Tongue (tissue), 2 donors: ENCODE results near the genes PCDH11X, DRP2, ARMCX1, PWWP3B and RIPPLY1.

GRCh38 chrX:91779054-91779638, at the start of gene PCDH11X:
Gene PCDH11X, plus strand, starts transcription at chrX:91779375.
- RAMPAGE, long total RNA: no peak

DNA sequence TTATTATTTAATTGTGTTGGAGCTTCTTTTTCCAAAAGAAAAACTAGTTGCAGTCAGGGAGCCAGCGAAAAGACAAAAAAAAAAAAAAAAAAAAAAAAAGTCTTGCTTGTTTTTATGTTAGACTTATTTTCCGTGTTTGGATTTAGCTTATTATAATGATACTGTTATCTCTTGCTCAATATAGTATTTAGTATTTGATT, 1.6 kb downstream of the RPA4 start:
- RAMPAGE, long total RNA: no peak

- RAMPAGE, long total RNA: no peak
These were observed 162.9 kb downstream of the RPA4 start for GRCh38 chrX:97046640-97047034.

DNA sequence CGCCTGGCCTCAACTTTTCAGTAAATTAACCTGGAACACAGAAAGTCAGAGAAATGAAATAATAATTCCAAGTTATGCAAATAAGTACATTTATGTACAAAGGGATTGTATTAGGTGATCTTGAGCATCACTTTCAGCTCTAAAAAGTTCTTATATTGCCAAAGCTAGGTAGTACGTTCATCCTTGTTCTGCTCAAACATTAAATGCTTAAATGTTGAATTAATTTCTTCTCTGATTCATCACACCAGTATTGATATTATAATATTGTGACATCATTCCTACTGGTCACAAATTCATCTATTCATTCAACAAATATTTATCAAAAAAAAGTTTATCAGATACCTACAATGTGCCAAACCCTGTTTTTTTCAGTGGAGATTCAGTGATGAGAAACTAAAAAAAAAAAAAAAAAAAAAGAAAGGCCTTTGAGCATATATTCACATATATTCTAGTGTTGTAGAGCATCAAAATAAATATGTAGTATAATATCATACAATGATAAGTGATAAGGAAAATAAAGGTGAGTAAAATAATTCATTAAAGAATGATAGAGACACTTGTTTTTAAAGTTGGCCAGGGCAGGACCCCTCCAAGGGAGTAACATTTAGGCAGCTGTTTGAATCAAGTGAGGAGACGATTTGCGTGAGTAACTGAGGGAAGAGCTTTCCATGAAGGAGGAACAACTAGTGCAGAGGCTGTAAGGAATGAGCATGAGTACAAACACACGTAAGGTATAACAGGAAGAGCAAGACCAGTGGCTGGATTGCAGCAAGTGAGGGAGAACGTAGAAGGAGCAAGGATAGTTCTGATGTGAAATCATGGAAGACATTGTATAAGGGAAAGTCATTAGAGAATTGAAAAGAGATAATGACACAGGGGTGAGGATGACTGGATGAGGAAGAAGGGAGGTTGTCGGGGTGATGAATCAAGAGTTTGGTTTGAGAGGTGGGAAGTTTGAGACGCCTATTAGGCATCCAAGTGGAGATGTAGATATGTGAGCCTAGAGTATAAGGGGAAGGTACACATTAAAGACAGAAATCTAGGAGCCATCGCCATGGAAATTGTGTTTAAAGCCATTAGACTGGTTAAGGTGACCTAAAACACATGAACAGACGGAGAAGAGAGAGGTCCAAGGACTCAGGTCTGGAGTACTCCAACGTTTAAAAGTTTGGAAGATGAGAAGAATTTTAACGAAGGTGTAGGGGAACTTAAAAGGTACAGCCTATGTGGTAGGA, 378.4 kb downstream of the RPA4 start:
- RAMPAGE, long total RNA: no peak

- RAMPAGE, long total RNA: no peak
These were observed 733.3 kb downstream of the RPA4 start for GRCh38 chrX:97617018-97617488.

GRCh38 chrX:100646961-100647478, 3.0 kb downstream of the SRPX2 start:
- RAMPAGE, long total RNA: no peak

GRCh38 chrX:100743128-100743698, 11.3 kb upstream of the SYTL4 start:
- RAMPAGE, long total RNA: no peak

DNA sequence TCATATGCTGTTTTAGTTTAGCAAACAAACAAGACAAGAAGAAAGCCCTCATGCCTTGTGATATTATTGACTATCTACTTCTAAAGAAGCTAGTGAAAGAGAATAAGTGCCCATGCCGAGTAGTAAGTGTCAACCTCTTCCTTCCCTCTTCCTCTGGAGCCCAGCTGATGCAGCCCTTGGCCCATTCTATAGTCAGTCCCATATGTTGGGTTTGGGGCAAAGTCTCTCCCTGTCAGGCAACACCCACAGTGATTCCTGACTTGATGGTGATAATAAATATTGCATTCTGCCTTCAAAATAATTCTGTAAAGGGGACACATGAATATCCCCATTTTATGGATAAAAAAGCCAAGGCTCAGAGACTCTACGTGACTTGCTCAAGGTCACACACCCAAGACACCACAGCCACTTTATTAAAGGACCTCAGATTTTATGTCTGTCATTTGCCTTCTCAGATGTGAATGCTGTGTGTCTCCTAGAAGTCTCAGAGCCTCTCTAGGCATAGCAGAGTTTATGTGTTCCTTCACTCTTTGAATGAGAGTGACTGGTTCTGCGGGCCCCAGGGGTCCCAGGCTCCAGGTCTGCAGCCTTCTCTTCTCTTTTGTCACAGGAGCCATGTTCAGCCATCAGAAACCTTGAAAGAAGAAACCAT, 17.4 kb downstream of the ARL13A start:
- RAMPAGE, long total RNA: no peak

GRCh38 chrX:101219363-101220195, at the start of gene DRP2:
Gene DRP2, plus strand, starts transcription at chrX:101219786.
- RAMPAGE, long total RNA: no peak

GRCh38 chrX:101347820-101348203, 730 bp downstream of the TIMM8A start:
- RAMPAGE, long total RNA: no peak

DNA sequence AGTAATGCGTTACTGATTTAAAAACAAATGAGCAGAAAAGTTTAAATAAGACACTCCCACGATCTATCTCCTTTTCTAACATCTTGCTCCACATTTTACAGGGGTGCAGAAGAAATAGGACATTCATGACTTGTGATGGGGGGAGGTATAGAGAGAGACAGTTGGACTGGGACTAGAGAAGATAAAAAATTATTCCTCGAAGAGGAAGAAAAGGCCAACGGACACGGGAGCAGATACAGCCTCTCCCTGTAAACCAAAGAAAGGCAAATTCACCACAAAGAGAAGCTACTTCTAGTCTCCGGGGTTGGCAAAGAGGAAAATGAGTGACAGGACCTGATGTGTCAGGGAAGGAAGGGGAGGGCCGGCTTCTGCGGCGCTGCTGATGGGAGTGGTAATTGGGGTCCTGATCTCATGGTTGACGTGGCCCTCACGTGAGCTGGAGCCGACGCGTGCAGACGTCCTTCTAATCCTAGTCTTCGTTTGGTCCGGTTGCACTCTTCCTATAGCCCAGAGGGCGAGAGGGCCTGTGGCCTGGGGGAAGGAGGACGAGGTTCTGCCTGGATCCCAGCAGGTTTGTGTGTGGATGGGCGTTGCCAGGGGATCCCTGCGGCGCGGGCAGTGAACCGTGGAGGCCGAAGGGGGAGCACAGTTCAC, at the start of gene ARMCX1:
Gene ARMCX1, plus strand, starts transcription at position 458 of the 654 bp plus-strand sequence.
- RAMPAGE, long total RNA: start-site peak on the plus strand centred at position 466 of the sequence, 97 bp wide, 230 and 107 reads in 2 replicates

DNA sequence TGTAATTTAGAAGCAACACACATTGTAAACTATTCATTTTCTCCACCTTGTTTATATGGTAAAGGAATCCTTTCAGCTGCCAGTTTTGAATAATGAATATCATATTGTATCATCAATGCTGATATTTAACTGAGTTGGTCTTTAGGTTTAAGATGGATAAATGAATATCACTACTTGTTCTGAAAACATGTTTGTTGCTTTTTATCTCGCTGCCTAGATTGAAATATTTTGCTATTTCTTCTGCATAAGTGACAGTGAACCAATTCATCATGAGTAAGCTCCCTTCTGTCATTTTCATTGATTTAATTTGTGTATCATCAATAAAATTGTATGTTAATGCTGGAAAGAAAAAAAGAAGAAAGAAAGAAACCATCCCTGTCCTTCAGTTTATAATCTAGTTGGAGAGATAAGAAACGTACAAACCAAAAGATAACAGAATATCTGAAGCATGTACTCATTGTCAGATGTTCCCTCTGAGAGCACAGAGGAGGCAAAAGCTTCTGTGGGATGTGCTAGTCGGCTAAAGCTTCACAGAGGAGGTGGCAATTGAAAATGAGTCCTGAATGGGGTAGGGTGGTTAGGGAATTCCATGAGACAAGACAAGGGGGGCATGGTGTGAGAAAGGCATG, 3.3 kb downstream of the ARMCX3 start:
- RAMPAGE, long total RNA: no peak

- RAMPAGE, long total RNA: no peak
These were observed 13.6 kb downstream of the BEX5 start for GRCh38 chrX:102142161-102142665.

DNA sequence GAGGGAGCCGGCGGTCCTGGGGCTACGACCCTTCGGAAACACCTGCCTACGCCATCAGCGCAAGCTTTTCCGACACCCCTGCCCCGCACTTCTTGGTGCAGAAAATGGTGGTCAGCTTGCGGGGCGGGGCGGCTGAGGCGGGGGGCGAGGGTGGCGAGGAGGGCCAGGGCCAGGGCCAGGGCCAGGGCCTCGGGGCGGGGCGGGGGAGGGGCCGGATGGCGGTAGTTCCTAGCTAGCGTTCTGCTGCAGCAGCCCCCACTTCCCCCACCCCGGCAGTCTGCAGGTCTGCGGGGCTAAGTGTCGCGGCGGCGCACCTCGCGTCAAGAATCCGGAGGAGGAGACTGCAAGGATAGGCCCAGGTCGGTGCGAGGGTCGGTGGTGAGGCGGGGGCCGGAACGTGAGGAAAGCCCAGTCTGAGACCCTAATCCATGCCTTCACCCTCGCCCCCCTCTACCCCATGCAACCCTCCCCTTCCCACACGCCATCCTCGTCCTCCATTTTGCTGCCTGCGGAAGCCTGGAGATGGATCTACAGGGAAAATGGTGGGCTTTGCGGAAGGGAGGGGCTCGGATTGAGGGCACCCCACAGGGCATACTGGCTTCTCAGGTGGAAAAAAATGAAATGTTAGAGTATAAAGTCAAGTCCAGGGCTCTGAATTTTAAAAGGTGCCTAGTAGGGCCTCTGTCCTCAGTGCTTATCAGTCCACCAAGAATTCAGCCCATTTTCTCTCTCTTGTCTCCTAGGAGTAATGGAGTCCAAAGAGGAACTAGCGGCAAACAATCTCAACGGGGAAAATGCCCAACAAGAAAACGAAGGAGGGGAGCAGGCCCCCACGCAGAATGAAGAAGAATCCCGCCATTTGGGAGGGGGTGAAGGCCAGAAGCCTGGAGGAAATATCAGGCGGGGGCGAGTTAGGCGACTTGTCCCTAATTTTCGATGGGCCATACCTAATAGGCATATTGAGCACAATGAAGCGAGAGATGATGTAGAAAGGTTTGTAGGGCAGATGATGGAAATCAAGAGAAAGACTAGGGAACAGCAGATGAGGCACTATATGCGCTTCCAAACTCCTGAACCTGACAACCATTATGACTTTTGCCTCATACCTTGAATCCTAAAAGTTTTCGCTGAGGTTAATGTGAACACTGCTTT, 874 bp downstream of the BEX4 start:
- RAMPAGE, long total RNA: no peak

DNA sequence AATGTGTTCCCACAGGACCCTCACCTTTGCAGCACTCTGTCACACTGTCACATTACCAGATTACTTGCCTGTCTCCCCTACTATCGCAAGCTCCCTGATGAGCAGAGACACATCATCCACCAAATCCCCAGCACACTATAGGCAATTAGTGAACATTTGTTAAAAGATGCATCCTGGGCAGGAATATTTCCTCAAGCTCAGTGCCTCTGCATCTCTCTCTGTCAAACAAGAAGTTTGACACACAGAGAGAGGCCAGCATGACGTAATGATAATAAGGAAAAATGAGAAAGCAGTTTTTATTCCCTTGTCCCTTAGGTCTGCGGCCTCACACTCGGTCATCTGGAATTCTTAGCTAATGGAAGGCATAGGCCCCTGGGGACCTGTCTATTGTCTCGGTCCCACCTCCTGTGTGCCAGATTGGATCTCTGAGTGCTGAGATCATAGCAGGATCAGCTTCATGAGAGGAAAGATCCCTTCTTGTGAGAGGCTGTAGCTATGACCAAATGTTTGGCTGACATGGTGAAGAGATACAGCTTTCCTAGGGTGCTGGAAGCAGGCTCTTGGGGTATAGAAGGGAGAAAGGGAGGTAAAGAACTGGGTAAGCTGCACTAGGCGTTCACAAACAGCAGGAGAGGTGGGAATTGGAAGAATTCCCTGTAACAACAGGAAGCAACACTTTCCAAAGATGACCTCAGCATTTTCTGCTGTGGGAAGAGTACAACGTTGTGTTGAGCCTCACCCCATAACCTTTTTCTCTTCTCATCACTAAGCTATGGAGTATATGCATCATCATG, 20.1 kb downstream of the TMEM31 start:
- RAMPAGE, long total RNA: no peak

- RAMPAGE, long total RNA: no peak
These were observed at the start of gene PWWP3B for GRCh38 chrX:106168014-106168576. Gene PWWP3B, plus strand, starts transcription at chrX:106168305.

DNA sequence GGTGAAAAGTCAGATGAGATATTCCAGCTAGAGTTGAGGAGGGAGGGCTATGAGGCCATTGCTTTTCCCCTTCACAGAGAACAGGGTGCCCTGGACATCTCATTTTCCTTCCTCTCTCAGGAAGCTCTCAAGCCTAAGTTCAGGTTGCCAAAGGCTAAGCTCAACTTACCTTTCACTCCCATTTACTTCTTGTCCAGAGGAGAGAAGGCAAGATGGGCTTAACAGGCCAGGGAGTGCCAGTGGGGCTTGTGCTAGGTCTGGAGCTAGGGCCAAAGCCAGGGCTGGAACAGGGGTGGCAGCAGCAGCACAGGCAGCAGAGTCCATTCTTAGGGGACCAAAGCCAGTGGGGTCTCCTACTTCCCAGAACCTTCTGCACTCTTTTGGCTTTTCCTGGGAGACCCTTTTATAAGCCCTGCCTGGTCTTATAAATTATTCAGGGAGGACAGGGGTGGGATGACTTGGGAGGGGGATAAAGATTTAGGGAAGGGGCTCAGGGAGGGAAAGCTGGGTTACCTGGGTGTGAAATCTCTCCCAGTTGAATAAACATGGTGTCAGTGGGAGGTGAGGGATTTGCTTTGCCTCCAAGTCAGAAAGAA, at the start of gene RIPPLY1:
Gene RIPPLY1, minus strand, starts transcription at position 378 of the 596 bp plus-strand sequence.
- RAMPAGE, long total RNA: no peak

DNA sequence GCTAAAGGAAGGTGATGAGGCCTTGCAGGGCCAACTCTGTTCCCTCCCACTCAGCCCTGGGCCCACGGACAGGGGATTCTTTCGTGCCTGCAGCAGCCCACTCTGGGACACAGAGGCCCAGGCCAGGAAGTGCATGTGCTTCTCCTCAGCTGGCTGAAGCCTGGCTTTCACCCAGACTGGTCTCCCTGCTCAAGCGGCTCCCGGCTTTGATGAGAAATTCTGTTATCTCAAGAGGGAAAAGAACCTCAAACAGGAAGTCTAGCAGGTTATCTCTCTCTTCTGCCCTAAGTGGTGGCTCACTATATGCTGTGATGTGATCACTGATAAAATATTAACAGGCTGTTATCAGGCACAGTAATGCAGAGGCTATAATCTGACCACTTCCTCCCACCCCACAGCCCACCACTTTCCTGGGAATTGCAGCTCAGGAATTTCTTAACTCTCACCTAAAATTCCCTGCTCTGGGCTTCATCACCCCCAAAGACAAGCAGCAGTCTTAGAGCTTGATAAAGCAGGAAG, 13.3 kb downstream of the CLDN2 start:
- RAMPAGE, long total RNA: no peak

GRCh38 chrX:107155488-107156446, 37.1 kb upstream of the RBM41 start:
- RAMPAGE, long total RNA: no peak

- RAMPAGE, long total RNA: no peak
These were observed 1.7 kb downstream of the FRMPD3 start for GRCh38 chrX:107451123-107451510.